Mesenchymal stem cell of adipose (primary cell): Measurements from ENCODE around the genes IZUMO3, MOB3B and DNAJA1.

DNA sequence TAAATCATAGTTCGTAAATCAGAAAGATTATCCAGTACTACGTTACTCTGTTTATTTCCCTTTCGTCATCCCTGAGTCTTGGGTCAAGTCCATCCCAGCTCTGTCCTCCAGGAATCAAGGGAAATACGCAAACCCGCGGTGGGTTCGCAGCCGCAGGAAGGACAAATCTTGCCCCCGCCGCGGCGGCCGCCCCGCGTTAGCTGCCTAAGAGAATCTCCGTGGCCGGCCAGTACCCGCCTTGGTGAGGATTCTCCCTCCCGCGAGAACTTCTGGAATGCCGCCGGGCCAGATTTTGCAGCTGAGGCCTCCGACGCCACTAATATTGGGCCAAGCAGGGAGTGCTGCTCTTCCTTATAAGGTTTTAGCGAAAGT is 453 bp upstream of the MTAP start:
- CAGE, long polyA plus RNA, result no peak

DNA sequence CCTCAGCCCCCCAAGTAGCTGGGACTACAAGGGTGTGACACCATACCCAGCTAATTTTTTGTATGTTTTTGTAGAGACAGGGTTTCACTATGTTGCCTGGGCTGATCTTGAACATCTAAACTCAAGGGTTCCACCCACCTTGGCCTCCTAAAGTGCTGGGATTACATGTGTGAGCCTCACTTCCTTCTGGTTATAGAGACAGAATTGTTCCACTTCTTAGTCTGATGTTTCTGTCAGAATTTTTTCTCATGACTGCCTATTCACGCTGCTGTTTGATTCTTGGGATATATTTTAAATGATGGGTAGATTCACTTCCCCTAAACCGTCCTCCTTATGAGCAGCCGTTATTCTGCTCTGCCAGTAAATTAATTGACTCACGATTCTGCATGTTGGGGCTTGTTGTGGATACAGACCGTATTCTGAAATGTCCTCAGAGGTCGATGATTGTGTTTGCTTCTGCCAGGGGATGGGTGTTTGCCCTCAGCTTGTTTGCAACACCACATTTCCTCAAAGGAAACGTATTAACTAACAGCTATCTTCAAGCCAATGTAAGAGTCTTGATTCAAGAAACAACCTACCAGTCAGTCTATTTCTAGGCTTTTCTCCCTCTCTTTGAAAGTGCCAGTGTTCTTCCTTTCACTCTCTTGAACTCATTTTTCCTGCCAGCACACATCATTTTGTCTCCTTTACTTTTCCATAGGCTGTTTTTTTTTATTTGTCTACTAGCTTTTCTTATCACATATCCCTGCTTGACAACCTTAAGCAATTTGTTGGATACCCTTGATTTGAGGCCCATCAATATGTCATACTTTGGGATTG is 31.1 kb downstream of the MTAP start:
- CAGE, long polyA plus RNA, result no peak

DNA sequence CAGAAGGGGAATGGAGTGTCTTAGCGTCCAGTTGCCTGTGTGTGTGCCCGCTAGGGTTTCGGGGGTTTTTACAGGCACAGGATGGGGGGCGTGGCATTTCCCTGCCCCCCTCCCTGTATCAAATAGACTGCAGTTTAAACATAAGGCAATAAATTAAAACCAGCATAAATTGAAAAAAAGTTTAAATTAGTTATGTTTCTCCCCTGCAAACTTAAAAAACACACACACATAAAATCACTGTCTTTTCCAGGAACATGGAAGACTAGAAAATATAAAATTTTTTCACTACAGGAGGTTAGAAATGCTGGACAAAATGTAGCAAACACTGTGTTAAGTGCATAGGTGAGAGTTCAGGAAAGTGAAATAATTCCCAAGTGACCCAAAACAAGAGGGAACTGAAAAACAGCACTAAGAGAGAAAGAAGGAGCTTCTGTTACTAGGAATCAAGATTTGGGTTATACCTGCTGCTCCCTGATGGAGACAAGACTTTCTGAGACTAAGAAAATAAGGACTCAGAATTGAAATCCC is 69.3 kb downstream of the CDKN2A start:
- CAGE, long polyA plus RNA, result no peak

GRCh38 chr9:21994217-21994496 is 14.9 kb downstream of the CDKN2B start:
- CAGE, long polyA plus RNA, result no peak

GRCh38 chr9:22008482-22009038 is 545 bp downstream of the CDKN2B start:
- CAGE, long polyA plus RNA, result no peak

DNA sequence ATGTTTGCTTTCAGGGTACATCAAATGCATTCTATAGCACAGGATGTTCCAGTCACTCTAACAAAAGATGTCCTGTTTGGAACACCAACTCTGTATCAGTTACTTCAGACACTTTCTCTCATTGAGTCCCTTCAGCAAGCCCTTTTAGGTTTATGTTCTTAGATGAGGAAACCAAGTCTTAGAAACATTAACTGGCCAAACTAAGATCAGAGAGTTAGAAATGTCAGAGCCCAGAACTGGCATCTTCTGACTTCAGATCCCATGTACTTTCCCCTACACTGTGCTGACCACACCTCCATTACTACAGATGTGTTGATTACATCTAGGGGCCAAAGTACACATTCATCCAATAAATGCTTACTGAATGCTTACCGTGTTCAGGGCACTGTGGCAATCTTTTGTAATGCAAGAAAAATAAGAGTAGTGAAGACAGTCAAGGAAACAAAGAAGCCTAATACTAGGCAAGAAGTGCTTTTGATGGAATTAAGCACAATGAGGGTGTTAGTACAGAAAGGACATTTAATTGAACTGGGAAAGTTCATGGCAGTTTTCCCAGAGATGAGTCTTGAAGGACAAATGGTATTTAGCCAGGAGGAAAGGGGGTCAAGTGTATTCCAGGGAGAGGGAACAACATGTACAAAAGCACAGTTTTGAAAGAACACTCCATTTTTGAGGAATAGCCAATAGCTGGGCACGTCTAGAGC is 89.6 kb upstream of the CDKN2B start:
- CAGE, long polyA plus RNA, result no peak

DNA sequence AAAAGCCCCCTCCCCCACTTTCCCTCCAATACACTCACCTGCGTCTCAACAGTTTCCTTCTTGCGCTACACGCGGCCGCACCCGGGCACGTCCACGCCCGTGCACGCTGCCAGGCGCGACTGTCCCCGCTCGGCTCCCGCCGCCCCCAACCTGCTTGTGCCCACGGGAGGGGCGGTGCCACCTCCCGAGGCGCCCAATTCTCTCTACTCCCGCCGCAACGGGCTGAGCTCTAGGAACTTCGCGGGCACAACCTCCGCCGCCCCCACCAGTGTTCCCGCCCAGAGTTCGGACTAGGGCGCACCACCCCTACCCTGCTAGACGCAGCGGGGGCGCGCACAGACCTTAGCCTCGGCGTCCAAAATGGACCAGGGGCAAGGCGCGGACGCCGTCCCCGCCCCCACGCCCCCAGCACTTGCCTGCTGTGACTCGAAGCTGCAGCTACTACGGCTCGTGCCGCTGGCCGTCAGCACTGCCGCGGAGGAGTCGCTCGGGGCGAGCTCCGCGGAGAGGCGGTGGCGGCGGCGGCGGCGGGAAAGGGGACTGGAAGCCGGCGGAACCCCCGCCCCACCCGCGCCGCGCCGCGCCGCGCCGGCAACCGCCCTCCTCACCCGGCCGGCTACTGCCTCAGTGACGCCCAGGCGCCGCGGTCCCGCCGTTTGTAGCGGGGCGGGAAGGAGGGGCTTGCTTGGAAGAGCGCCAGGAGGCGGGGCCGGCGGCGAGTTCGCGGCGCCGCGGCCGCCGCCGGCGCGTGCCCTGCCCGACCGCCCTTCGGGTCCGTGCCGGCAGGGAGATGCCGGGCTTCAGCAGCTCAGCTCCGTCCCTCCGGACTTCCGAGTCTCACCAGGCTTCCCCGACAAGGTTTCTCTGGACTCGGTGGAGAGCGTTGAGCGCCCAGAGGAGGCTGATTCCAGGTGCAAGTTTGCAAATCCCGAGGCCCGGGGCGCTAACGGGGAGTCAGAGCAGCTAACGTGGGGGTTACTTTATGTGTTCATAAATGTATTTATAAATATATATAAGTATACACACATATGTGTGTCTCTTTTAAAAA is 4.5 kb downstream of the ELAVL2 start:
- CAGE, long polyA plus RNA, result no peak

DNA sequence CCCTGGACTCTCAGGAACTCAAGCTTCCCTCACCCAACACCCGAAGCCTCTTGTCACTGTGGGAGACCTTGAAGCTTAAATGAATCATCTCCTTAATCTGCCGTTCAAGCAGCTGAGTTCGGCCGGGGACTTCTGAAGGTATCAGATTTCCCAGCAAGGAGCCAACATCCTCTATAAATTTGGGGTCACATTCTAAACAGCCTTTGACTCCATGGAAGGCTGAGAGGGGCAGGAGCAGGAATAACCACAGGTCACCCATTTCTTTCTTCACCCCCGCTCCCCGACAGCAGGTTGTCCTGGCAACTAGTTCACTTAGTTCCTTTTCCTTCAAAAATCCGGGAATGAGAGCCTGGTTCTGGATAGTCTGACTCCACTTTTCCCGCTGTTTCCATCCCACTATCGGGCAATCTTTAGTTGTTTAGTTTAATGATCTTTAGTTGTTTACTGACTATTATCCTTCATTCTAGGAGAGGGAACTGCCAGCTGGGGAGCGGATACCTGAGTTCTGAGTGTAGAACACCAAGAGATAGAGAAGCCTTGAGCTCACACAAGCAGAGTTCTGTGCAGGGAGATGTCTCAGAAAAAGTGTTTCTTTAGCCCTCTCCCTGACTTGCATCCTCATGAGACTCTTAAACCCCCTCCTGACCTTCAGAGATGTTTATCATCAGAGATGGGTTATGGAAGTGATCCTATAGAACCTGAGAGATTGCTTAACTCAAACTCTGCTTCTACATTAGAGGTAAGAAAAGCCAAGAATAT is at the start of gene IZUMO3:
Gene IZUMO3 (minus strand): TSS at position 507 of the 759 bp plus-strand sequence.
- CAGE, long polyA plus RNA, result no peak

GRCh38 chr9:25716454-25716794 is 38.2 kb upstream of the TUSC1 start:
- CAGE, long polyA plus RNA, result no peak

DNA sequence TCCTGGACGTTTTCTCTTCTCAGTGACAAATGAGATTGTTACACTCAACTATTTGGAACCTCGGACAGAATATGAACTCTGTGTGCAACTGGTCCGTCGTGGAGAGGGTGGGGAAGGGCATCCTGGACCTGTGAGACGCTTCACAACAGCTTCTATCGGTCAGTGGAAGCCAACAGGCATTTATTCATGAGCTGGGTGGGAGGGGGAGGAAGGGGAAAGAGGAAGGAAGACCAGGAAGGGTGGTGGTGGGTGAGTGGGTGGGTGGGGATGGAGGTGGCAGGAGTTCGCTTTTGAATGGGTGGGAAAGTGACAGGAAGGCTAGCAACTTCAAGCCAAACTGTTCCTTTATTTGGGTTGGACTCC is 83.4 kb downstream of the TEK start:
- CAGE, long polyA plus RNA, result no peak

- CAGE, long polyA plus RNA, result no peak
Measured at GRCh38 chr9:27529475-27530132, at the start of gene MOB3B. TSS of gene MOB3B (minus strand) at chr9:27529814.

GRCh38 chr9:27572141-27572485 is 1.2 kb downstream of the C9orf72 start:
- CAGE, long polyA plus RNA, result no peak

- CAGE, long polyA plus RNA, result no peak
Measured at GRCh38 chr9:27572486-27573343, 566 bp downstream of the C9orf72 start.

- CAGE, long polyA plus RNA, result no peak
Measured at GRCh38 chr9:27847678-27848340, 274.5 kb upstream of the C9orf72 start.

- CAGE, long polyA plus RNA, result no peak
Measured at GRCh38 chr9:31633515-31633897, 750.9 kb upstream of the ACO1 start.

DNA sequence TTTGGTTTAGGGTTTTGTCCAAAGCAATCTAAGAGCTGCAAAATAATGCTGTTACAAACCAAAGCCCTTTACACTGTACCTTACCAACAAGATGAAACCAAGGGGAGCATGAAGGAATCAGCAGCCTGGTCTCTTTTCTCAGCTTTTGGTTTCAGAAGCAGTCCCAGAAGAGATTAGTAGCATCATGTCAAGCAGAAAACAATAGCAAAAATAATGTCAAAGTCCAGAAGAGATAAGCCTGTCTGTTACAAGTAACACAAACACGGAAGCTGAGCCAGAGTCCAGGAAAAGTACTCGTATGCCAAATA is 379.9 kb upstream of the ACO1 start:
- CAGE, long polyA plus RNA, result no peak

DNA sequence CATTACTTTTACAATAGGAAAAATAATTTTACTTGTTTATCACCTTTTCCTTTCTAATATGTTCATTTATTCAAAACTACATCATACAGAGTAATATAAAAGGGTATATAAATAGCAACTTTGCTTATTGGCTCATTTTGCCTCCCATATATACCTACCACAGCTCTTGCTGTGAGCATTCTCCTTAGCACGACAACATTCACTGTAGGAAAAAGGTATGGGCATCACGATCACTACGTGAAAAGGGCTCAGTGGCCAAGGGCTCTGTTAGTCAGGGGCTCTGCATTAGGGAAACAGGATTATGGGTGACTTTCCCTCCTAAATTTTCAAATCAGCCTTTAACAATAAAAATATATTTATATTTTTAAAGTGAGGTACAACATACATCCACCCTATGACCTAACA is 18.9 kb downstream of the APTX start:
- CAGE, long polyA plus RNA, result no peak

GRCh38 chr9:33024556-33025397 is at the start of gene DNAJA1:
TSS of gene DNAJA1 (plus strand) at chr9:33025273.
- CAGE, long polyA plus RNA, result no peak

- CAGE, long polyA plus RNA, result no peak
Measured at GRCh38 chr9:33026743-33027039, 1.6 kb downstream of the DNAJA1 start.

GRCh38 chr9:33044041-33044682 is 19.1 kb downstream of the DNAJA1 start:
- CAGE, long polyA plus RNA, result no peak